ENCODE data around the genes INMT and ITPRID1.

GRCh38 chr7:30562977-30563709 is 31.5 kb upstream of the GARS1 start:
- RRBS = no CpG with 5 or more reads among the region's 16 CpGs

GRCh38 chr7:30631368-30632155 is 36.9 kb downstream of the GARS1 start:
- RRBS = no CpG with 5 or more reads among the region's 4 CpGs

GRCh38 chr7:30643318-30643729 is 38.9 kb downstream of the CRHR2 start:
- RRBS = no CpG with 5 or more reads among the region's 4 CpGs

- RRBS = no CpG with 5 or more reads among the region's 6 CpGs
Measured at GRCh38 chr7:30751848-30752360, at the start of gene INMT. INMT (plus strand) TSS chr7:30752135.

DNA sequence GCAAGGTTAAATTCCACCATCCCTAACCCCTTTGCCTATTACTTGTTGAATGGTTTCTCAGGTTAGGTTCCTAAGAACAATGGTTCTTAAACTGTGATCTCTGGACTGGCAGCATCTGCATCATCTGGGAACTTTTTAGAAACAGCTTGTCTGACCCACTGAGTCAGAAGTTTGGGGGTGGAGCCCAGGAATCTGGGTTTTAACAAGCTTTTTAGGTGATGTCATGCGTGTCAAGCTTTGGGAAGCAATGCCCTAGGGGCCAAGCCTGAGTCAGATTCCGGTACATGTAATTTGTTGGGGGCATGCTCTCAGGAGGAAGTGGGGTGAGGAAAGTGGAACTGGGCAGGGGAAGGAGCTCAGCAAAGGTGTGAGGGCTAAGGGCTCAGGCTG is 28.3 kb downstream of the MINDY4 start:
- RRBS = no CpG with 5 or more reads among the region's 2 CpGs

DNA sequence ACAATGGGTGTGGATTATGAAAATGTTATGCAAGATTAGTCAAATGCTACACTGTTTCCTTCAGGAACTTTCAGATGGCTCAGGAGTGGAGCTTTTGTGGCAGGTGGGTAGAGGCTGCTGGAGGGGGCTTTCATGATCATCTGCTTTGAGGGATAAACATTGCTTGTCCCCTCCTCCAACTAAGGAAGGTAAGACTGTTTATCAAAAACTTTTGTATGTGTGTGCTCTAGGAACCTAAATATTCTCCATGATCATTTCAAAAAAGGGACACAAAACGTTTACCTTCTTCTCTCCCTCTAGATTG is at the start of gene ITPRID1:
ITPRID1 (plus strand) TSS at position 73 of the 304 bp plus-strand sequence.
- RRBS = no CpG with 5 or more reads among the region's 1 CpG

- RRBS = no CpG with 5 or more reads among the region's 4 CpGs
Measured at GRCh38 chr7:31882203-31882688, 188.0 kb downstream of the PDE1C start.

GRCh38 chr7:32879378-32880363 is 11.9 kb downstream of the KBTBD2 start:
- RRBS = no CpG with 5 or more reads among the region's 7 CpGs

DNA sequence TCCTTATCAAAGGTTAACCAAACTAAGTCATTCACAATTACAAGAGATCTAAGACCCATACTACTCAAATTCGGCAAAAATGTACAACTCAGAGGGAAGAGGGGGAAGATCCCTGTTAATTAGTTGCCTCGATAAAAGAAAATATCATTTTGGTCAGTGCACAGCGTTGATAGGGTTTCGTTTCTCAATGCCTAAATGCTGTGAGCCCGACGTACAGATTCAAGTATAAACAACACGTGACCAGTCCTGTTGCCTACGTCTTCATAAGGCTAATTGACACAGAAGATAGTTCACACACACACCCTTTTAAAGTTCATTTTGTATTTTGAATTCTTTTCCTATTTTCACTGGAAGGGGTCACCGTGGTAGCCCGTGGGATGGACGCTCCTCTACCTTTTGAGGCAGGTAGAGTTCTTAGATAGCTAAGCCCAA is 1.1 kb downstream of the KBTBD2 start:
- RRBS = no CpG with 5 or more reads among the region's 11 CpGs

DNA sequence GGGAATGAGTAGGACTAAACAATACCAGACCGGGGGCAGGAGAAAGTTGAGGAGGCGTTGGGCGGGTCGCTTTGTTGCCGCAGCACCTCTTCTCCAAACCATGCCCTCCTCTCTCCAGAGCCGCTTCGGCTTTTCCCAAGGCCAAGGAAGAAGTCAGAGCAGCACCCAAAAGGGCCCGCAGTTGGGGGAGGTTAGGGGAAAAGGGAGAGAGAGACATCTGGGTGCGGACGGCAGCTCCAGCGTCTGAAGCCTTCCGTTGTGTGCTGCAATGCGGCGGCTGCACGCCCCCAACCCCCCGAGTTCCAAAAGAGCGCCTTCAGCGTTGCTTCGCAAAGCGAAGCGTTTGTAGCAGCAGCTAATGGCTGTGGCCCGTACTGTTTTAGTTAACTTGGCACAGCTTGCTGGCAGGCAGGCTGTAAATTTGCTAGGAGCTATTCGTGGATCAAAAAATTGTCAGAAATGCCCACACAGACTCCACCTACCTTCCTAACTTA is 949 bp upstream of the KBTBD2 start:
- RRBS = no CpG with 5 or more reads among the region's 23 CpGs

GRCh38 chr7:32942246-32942800 is 14.9 kb upstream of the FKBP9 start:
- RRBS = 1% methylated on average over 14 of the region's 44 CpGs

GRCh38 chr7:32992943-32993209 is 35.6 kb downstream of the FKBP9 start:
- RRBS = no CpG with 5 or more reads among the region's 2 CpGs

GRCh38 chr7:33004945-33005973 is 48.0 kb downstream of the FKBP9 start:
- RRBS = no CpG with 5 or more reads among the region's 16 CpGs

DNA sequence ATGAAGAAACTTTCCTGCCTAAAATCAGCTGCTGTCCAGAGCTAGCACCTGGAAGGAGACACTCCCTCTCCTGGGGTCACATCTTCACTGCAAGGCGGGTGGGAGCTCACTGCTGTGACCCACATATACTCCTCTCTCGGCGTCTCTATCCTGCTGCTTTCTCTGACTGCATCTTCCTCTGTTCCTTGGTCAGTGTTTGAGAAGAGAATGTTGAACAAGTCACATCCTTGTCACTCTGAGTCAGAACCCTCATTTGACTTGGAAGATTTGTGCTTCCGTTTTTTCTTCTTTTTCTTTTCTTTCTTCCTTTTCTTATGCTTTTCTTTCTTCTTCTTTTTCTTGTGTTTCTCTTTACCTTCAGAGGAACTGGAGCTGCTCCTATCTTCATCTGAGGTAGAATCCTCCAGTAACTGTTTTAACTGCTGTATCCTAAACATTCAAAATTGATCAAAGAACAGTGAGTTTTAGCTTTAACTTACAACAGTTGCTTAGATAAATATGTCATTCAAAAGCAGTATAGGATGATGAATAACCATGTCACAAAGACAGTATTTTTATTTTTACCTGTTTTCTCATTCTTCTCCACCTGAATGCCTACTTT is 14.1 kb downstream of the RP9 start:
- RRBS = no CpG with 5 or more reads among the region's 4 CpGs

DNA sequence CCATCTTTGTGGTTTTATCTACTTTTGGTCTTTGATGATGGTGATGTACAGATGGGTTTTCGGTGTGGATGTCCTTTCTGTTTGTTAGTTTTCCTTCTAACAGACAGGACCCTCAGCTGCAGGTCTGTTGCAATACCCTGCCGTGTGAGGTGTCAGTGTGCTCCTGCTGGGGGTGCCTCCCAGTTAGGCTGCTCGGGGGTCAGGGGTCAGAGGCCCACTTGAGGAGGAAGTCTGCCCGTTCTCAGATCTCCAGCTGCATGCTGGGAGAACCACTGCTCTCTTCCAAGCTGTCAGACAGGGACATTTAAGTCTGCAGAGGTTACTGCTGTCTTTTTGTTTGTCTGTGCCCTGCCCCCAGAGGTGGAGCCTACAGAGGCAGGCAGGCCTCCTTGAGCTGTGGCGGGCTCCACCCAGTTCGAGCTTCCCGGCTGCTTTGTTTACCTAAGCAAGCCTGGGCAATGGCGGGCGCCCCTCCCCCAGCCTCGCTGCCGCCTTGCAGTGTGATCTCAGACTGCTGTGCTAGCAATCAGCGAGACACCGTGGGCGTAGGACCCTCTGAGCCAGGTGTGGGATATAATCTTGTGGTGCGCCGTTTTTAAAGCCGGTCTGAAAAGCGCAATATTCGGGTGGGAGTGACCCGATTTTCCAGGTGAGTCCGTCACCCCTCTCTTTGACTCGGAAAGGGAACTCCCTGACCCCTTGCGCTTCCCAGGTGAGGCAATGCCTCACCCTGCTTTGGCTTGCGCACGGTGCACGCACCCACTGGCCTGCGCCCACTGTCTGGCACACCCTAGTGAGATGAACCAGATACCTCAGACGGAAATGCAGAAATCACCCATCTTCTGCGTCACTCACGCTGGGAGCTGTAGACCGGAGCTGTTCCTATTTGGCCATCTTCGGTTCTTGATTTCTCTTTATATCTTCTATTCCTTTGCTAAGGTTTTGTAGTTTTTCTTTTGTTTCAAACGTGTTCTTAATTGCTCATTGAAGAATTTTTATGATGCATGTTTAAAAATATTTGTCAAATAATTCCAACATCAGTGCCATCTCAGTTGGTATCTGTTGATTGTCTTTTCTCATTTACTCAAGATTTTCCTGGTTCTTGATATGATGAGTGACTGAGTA is 269.7 kb downstream of the BMPER start:
- RRBS = no CpG with 5 or more reads among the region's 33 CpGs

GRCh38 chr7:35185570-35186745 is 67.9 kb downstream of the TBX20 start:
- RRBS = no CpG with 5 or more reads among the region's 81 CpGs

GRCh38 chr7:35374701-35374991 is 120.7 kb upstream of the TBX20 start:
- RRBS = no CpG with 5 or more reads among the region's 5 CpGs

- RRBS = 3% methylated on average over 3 of the region's 9 CpGs
Measured at GRCh38 chr7:36128495-36129023, 24.5 kb upstream of the EEPD1 start.

- RRBS = 94% methylated on average over 4 of the region's 19 CpGs
Measured at GRCh38 chr7:36298766-36299393, 68.2 kb downstream of the MATCAP2 start.

All from choroid plexus epithelial cell (primary cell).